Camera-type eye (tissue), 1 donor: ENCODE measurements around the genes CNN3, LRRC39 and EXTL2.

DNA sequence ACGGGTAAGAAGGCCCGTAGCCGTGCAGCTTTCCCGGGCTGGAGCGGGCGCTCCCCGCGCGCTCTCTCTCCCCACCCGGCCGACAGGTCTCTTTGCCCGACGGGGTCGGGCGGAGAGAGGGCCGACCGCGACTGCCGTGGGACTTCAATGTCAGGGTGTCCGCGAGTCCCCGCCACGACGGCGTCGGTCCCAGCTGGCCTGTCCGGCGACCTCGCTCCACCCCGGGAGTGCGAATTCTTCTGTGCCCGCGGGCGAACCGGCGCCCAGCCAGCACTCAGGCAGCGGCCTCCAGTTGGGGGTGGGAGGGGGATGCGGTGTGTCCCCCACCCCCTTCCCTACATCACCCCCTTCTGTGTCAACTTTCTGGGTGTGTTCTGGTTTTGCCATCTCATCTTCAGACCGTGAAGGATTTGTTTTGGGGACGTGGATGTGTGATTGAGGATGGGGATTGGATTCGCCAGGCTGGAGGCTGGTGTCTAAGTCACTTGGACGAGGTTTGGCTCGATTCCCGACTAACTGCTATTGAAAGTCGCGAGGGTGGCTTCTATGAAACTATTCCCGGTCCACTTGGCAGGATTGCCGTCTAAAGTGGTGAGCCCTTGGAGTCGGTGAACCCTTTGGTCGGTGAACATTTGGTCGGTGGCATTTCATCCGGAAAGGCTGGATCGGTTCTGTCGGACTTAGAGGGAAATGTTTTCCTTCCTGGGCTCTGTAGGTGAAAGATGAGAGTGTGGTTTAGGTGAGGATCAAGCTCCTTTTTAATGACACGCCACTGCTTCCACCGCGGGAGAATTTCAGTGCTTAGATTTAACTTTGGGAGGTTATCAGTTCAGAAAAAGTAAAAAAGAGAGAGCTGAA lies 625 bp downstream of the ABCD3 start:
- RAMPAGE, long total RNA = no peak

DNA sequence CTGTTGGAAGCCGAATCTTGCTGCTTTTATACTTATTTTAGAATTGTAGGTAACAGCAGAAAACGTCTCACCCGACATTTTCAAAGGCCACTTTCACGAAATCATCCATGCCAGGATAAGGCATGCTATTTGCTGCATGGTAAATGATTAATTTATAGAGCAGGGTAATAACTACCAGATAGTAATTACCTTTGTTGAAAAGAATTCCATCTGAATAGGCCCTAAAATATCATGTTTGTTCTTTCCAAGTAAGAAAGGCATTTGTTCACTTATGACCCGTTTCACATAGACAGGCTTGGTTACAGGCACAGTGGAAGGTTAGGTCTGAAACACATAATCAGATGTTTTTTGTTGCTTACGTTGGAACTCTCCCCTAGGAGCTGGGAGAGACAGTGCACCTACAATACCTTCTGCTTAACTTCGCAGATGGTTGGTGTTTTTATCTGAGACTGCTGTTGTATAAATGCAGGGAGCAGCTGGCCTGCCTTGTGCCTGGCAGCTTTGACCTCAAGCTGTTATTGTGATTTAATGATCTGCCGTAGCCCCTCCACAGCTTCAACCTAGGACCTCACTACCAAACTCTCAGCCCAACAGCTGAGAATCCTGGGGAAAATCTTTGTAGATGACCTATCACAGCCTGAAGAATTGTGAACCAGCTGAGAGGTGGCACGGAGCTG lies 1.6 kb downstream of the SLC44A3 start:
- RAMPAGE, long total RNA = no peak

GRCh38 chr1:94926792-94927282 lies at the start of gene CNN3:
CNN3 (minus strand) TSS chr1:94927110.
- RAMPAGE, long total RNA = start-site peak on the minus strand at chr1:94926980-94927157, 1,604 reads

DNA sequence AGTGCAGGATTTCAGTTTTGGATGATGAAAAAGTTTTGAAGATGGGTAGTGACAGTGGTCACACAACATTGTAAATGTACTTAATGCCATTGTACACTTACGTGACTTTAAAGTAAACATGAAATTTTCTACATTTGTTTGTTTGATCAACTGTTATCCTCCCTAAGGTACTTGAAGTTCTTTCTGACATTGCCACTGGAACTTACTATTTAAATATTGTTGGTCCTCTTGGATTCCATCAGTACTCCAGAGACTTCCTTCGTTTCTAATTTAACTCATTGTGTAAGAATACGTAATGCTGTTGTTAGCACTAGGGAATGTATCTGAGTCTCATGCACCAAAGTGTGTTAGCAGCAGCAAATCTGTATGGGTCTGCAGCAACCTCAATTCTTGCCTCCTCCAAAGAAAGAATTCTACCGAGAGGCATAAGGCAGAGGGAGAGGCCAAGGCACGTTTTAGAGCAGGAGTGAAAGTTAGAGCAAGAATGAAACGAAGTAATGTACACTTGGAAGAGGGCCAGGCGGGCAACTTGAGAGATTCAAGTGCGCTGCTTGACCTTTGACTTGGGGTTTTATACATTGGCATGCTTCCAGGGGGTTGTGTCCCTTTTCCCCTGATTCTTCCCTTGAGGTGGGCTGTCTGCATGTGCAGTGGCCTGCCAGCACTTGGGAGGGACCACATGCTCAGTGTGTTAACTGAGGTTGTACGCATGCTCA lies 2.3 kb upstream of the CNN3 start:
- RAMPAGE, long total RNA = no peak

GRCh38 chr1:94973503-94973865 lies 46.6 kb upstream of the CNN3 start:
- RAMPAGE, long total RNA = no peak

DNA sequence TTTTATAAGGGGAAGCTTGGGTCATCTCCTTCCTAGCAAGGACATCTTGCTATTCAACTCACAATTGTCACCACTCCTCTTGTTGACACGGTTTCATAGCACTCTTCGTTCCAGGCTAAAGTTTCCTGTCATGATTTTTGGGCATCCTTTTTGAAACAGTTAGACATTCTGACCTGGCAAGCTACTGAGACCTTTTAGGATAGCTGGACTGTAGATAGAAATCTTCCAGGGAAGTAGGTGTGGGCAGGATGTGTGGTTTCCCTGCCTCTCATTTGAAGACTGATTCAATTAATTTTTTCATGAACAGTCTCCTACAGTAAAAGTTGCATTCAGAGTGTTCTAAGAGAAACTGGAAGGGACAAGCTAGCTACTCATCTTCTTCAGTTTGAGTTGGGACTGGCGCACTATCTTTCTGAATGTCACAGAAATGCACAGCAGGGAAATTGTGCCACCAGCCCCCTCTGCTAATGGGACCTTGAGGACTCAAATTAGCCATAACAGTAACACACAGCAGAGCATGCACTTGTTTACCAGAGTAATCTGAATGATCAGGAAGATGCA lies 53.3 kb upstream of the CNN3 start:
- RAMPAGE, long total RNA = no peak

GRCh38 chr1:95118074-95118444 lies 904 bp downstream of the TLCD4 start:
- RAMPAGE, long total RNA = no peak

DNA sequence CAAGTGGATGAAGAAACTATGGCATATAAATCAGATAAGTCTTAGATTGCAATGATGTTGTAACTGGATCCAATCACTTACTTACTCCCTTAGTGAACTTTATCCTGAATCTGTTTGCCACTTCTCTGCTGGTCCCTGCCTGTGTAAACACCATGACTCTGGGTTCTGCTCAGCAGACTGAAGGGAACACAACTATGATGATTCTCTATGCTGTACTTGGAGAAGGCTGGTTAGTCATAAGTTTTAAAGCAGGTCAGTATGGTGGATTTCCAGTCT lies 391.2 kb downstream of the RWDD3 start:
- RAMPAGE, long total RNA = no peak

GRCh38 chr1:97800495-97801127 lies 120.2 kb downstream of the DPYD start:
- RAMPAGE, long total RNA = no peak

DNA sequence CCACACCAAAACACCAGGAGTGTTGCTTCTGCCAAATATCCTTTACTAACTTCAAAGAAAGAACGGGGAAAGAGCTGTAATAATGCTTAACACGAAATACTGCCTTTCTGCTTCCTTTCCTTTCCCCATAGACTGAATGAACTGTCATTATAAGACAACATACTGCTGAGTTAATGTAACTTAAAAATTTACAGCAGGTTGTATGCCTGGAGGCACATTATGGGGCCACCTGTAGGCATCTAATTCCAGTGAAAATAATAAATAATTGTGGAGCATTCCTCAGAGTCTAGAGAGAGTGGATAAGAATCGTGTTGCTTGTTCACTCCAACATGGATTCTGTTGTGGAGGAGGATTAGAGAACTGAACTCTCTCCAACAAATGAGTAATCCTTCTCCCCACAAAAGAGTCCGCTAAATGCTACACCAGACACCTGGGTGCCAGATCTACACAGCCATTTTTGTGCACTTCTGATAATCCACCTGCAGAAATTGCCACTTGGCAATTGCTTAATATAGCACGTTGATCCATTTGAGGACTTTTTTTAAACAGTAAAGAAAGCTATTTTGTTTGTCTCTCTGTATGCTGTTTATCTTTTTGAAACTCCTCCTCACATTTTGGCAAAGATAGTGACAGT lies 113.6 kb upstream of the DPYD start:
- RAMPAGE, long total RNA = no peak

- RAMPAGE, long total RNA = no peak
Observed at GRCh38 chr1:99661654-99662129, 15.8 kb downstream of the PALMD start.

DNA sequence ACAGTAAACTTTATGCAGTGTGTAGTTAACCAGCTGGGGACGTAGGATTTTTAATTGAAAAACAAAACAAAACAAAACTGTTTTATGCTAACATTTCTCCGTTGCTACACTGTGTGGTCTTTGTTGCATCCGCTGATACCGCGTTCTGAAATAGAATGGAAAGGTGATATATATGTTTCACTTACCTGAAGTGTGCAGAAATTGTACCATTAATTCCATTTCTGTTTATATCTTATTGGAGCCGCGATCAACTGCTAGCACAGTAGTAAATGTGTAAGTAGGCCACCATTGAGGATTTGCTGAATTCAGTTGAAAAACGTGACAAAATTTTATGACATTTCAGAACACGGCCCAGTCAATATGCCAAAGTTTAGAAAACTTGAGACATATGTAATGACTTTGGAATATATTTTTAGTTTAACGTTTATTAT lies 1.2 kb downstream of the MFSD14A start:
- RAMPAGE, long total RNA = no peak

GRCh38 chr1:100178136-100178456 lies at the start of gene LRRC39:
LRRC39 (minus strand) TSS chr1:100178256.
- RAMPAGE, long total RNA = no peak

DNA sequence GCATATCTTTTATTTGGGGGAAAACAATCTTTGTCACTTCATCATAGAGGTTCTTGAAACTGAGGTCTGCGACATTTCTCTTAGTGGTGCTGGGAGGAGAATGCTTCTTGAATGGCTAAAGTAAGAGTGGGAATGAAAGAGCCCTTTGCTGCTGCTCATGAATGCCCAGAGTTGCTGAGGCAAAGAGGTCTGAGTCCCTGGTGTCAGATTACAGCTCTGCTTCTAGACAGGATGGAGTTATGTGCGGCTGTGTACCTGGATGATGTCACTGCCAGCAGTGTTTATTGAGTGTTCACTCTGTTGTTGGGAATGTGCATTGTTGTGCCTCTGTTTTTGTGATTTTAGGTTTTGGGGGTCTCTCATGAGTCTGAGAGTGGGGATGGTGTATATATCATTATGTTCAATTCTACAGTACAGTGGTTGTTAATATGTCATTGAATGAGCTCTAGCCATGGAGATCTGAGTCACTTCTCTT lies 2.6 kb downstream of the CDC14A start:
- RAMPAGE, long total RNA = no peak

- RAMPAGE, long total RNA = no peak
Observed at GRCh38 chr1:100445552-100446263, 92.2 kb upstream of the GPR88 start.

DNA sequence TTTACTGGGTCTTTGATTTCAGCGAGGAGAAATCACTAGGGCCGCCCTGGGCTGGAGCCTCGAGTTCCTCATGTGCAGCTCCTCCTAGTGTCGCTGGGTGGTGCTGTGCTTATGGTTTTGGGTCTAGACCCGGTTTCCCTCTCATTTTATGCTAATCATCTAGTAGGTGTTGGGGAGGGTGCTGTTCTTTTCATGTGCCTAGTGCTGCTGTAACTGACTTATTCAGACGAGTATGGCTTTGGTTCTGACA lies 74.2 kb upstream of the GPR88 start:
- RAMPAGE, long total RNA = no peak

DNA sequence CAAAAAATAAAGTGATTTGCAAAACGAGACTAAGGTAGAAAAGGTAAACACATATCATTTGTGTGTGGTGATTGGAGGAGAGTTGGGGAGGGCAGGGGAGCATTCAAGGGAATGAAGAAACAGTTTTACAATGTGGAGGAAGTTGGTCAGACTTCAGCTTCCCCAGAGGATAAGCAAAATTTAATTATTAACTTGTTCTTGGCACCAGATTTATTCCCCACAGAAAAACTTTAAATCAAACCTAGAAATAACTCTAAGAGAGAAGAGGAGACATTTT lies 75.8 kb upstream of the VCAM1 start:
- RAMPAGE, long total RNA = no peak

GRCh38 chr1:100785425-100785914 lies 65.9 kb downstream of the VCAM1 start:
- RAMPAGE, long total RNA = no peak

- RAMPAGE, long total RNA = no peak
Observed at GRCh38 chr1:100894447-100895608, at the start of gene EXTL2. EXTL2 (minus strand) TSS chr1:100894842.

- RAMPAGE, long total RNA = no peak
Observed at GRCh38 chr1:100950620-100951197, 54.8 kb downstream of the SLC30A7 start.